Airway epithelial cell (primary cell): ENCODE results near the gene PNRC1.

DNA sequence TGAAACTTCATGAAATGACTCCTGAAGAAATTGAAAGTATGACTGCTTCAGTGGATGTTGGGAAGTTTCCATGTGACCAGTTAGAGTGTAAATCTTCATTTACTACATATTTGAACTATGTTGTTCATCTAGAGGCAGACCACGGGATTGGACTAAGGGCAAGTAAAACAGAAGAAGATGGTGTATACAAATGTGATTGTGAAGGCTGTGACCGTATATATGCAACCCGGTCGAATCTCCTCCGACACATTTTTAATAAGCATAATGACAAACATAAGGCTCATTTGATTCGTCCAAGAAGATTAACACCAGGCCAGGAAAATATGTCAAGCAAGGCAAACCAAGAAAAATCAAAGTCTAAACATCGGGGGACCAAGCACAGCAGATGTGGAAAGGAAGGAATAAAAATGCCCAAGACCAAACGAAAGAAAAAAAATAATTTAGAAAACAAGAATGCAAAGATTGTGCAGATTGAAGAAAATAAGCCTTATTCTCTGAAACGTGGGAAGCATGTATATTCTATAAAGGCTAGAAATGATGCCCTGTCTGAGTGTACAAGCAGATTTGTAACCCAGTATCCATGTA lies 62.1 kb upstream of the SMIM8 start:
- RAMPAGE, long total RNA, result no peak

- RAMPAGE, long total RNA, result no peak
These were observed 781 bp downstream of the CFAP206 start for GRCh38 chr6:87408530-87408975.

DNA sequence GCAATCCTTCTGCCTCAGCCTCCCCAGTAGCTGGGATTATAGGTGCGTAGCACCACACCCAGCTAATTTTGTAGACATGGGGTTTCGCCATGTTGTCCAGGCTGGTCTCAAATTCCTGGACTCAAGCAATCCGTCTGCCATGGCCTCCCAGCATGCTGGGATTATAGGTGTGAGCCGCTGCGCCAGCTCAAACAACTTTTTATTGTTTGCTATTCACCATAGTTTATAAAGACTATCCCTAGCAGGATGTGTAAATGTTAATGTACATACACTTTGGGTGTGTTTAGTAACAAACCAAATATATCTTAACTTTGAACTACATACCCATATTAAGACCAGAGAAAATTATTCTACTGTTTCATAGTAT lies 22.3 kb downstream of the SLC35A1 start:
- RAMPAGE, long total RNA, result no peak

GRCh38 chr6:87573962-87574895 lies 15.6 kb downstream of the RARS2 start:
- RAMPAGE, long total RNA, result no peak

DNA sequence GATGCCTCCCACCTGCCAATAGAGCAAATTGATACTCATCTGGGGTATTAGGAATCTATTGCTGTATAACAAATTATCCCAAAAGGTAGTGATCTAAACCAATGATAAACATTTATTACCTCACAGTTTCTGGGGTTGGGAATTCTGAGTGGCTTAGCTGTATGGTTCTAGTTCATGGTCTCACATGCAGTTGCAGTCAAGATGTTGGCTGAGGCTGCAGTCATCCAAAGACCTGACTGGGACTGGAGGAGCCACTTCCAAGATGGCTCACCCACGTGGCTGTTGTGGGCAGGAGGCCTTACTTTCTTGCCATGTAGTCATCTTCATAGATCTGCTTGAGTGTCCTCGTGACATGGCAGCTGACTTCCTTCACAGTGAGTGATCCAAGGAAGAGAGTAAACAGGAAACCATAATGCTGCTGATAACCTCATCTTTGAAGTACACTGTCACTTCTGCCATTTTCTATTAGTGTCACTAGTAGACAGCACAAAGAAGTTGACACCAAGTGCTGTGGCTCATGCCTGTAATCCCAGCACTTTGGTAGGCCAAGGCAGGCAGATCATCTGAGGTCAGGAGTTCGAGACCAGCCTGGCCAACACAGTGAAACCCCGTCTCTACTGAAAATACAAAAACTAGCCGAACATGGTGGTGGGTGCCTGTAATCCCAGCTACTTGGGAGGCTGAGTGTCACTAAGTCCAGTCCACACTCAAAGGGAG lies 40.1 kb upstream of the AKIRIN2 start:
- RAMPAGE, long total RNA, result no peak

DNA sequence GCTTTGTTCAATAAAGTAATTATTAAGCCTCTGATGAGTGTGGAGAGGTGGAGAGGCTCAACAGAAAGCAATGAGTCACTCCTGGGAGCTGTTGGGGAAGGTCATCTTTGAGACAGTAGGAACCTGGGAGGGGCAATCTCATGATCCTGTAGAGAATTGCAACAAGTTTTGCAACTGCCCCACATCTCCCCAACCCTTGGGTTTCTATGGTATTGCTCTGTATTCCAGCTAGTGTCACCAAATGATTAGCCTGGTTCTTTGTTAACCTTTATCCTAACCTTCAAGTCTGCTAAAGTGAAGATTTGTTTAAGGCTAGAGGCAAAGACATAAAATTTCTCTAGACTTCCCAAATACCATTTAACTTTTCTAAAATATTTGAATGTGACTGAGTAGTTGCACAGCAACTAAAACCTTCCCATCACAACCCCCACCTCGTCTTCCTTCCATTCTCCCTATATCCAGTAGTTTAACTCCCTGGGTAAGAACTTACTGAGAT lies 87.7 kb upstream of the AKIRIN2 start:
- RAMPAGE, long total RNA, result no peak

DNA sequence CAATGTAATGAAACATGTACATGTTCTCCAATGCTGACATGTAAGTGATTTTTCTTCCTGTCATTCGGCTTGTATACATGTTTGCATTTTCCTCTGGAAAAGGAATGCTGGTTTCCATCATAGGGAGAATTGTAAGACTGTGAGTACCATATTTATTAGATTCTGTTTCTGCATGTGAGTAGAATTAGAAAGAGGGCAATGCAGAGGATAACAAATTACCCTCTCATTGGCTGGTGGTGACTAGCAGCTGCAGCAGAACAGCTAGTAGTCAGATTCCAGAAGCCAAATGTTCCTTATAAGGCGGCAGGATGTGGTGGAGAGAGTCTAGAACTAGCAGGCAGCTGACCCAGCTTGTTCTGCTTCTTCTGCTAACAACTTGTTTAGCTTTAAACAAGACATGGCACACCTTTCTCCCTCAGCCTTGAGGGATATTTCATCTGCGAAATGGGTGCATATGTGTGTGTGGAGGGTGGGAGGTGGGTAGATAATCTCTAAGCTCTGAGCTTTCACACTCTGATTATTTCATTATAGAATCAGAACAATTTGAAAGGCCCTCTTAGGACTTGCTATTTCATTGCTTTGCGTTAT lies 132.7 kb upstream of the SPACA1 start:
- RAMPAGE, long total RNA, result no peak

GRCh38 chr6:87922573-87923572 lies 124.8 kb upstream of the SPACA1 start:
- RAMPAGE, long total RNA, result no peak

DNA sequence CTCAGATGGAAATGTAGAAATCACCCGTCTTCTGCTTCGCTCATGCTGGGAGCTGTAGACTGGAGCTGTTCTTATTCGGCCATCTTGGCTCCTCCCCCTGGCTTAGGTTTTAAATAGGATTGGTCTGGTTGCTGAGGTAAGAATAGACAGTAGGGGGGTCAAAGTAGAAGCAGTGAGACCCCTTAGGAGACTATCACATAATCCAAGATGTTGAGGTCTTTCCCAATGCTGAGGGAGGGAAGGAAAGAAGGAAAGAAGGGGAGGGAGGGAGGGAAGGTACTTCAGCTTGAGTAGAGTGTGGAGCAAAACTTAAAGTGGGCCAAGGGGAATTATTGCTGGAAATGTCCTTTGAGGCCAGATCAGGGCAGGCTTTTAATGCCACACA lies 361.1 kb upstream of the CNR1 start:
- RAMPAGE, long total RNA, result no peak

DNA sequence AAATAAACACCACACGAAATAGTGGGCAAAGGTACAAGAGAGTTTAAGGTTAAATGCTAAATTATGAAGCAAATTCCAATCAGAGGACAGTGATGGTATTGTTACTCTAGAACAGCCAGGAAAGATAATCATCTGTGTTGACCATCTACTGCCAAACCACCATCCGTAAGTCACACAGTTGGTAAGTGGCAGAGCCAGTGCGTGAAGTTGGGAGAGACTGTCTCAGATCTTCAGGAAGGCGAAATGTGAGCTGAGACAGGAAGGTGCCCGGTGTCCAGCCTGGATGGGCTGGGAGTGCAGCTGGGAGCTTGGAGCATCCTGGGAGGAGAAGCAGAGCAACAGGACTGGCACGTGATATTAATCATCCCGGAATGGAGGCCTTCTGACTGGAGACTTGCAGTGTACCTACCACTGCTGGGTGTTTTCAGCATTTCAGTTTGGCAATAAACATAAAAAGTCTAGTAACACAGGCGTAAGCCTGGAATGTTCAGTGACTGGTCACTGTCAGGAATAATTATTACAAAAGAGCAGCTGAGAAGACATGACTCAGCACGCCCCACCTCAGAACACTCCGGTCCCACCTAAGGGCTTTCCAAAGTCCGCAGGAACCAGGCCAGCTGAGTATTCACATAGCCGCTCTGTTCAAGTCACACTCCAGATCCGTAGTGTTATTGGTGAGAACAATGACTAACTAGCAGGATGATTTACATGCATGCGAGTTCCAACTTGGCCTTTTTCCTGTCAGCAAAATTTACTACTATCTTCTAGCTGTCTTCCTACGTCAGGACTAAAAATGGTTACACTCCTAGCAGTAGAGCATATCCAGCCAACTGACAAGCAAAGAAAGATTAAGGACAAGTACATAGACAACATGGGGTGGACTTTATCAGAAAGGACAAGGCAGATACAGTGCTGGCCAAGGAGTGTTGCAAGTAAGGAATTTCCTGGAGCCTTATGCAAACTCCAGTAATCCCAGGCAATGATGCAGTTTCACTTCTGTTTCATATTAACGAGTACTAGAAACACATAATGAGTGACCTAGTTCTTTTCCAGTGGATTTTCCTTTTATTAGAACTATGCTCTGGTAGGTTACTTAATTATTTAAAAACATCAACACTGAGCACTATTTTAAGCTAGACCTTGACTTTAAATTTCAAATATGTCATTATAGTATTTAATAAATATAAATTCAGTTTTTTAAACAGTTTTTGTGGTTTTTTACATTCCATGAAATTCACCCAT lies 45.0 kb upstream of the PNRC1 start:
- RAMPAGE, long total RNA, result no peak

- RAMPAGE, long total RNA, result no peak
These were observed 9.6 kb upstream of the PNRC1 start for GRCh38 chr6:89070940-89071447.

GRCh38 chr6:89080181-89081276 lies at the start of gene PNRC1:
TSS of gene PNRC1 (plus strand) at chr6:89080751.
- RAMPAGE, long total RNA, result start-site peak on the plus strand at chr6:89080743-89080817, 123 and 32 reads in 2 replicates

DNA sequence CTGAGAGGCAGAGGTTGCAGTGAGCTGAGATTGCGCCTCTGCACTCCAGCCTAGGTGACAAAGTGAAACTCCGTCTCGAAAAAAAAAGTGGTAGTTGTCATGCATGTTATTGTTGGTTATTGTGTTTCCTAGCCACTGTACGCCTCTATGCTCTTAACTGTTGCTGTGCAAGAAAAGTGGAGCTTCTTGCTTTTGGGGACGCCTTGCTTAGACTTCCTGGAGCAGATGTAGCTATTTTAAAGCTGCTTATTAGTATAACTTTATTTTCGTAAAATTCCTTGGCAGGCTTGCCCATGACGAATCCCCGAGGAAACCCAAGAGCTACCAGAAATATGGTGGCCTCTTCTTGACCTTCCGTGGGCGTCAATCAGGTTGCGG lies 17.3 kb downstream of the GABRR2 start:
- RAMPAGE, long total RNA, result no peak

GRCh38 chr6:89561948-89562474 lies 76.5 kb downstream of the LYRM2 start:
- RAMPAGE, long total RNA, result no peak

- RAMPAGE, long total RNA, result no peak
These were observed 25.8 kb upstream of the GJA10 start for GRCh38 chr6:89868190-89869093.

- RAMPAGE, long total RNA, result no peak
These were observed 185.6 kb downstream of the GJA10 start for GRCh38 chr6:90079710-90080446.

DNA sequence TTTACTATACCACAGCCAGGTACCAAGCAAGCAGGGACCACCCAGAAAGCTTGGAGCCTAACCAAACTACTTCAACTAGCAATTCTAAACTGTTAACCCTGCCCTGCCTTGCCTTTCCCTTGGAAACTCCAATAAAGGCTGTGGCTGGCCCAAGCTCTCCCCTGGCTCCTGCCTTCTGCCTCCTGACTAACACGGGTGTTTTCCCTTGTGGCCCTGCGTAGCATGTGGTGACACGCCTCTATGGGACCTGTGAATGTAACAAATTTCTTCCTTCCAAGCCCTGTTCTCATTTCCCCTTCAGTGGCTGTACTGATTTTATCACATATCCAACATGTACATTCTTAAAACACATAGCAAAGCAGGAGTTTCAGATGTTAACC lies 120.8 kb downstream of the BACH2 start:
- RAMPAGE, long total RNA, result no peak

DNA sequence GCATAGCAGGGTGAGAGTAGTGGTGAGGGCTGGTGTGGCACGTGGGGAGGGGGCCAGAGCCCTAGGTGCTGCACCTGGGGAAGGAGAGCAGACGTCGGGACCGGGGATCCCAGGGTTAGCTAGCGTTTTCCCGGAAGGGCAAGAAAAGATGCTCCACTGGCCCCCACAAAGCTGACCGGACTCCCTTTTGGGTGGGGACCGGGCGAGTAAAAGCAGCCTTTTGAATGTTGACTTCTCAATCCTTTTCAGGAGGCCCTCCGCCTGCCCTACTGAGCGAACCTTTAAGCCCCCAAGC lies 540 bp upstream of the BACH2 start:
- RAMPAGE, long total RNA, result no peak

DNA sequence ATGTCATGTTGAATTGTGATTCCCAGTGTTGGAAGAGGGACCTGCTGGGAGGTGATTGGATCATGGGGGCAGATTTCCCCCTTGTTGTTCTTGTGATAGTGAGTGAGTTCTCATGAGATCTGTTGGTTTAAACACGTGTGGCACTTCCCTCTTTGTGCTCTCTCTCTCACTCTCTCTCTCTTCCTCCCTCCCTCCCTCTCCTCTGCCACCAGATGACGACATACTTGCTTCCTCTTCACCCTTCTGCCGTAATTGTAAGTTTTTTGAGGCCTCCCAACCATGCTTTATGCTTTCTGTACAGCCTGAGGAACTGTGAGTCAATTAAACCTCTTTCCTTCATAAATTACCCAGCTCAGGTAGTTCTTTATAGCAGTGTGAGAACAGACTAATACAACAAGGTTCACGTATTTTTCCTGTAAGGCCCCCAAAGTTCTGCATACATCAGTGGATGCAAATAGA lies 54.1 kb upstream of the BACH2 start:
- RAMPAGE, long total RNA, result no peak

GRCh38 chr6:90425127-90425536 lies 128.5 kb upstream of the BACH2 start:
- RAMPAGE, long total RNA, result no peak